SK-MEL-5 (cell line): ENCODE data around the gene DUSP15.

RAMPAGE:
- cytosol, long total RNA, result no peak
- long total RNA, result no peak
- nucleus, long total RNA, result no peak
These were observed 22.1 kb downstream of the MCTS2 start for GRCh38 chr20:31568917-31569988.

DNA sequence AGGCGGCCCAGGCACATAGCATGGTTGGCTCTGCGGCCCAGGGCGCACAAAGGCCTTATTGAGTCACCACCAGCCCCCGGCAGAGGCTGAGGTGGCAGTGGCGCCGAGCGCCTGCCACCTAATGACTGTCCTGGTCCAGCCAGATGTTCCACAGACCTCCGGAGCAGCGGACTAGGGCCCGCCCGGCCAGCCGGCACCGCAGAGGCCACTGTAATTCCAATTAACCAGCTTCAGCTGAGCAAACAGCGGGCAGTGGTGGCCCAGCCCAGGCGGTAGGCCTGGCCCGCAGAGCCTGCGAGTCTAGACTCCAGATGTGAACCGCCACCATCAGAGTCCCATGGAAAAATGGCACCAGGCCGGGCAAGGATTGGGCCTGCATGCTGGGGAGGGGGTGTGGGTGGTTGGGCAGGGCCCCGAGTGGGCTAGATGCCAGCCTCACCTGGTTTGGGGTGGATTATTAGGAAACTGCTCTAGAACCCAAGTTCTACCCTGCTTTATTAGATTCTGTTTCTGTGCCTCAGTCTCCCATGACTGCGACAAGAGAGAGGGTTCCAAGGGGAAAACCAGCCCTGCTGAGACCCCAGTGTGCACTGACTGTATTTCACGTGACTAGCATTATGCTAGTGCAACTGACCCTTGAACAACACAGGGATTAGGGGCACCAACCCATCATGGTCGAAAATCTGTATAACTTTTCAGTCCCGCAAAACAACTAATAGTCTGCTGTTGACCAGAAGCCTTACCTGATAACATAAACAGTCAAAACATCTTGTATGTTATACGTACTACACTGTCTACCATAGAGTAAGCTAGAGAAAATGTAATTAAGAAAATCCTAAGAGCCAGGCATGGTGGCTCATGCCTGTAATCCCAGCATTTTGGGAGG lies 23.9 kb downstream of the MCTS2 start:
RAMPAGE:
- cytosol, long total RNA, result no peak
- long total RNA, result no peak
- nucleus, long total RNA, result no peak

DNA sequence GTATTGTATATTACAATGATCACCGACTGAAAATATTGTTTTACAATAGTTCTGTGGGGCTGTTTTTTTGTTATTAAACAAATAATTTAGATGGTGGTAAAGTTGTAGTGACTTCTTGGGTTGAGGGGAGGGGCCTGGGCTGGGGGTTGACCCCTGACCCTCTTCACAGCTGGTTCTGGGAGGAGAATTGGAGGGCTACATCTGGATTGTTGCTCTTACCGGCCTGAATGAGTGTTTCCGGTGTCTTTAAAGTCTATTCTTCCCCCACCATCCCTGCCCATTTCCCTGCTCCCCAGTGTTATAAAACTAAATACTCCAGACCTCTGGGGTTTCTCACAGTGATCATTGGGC lies 1.3 kb downstream of the ID1 start:
RAMPAGE:
- cytosol, long total RNA, result no peak
- long total RNA, result no peak
- nucleus, long total RNA, result no peak

DNA sequence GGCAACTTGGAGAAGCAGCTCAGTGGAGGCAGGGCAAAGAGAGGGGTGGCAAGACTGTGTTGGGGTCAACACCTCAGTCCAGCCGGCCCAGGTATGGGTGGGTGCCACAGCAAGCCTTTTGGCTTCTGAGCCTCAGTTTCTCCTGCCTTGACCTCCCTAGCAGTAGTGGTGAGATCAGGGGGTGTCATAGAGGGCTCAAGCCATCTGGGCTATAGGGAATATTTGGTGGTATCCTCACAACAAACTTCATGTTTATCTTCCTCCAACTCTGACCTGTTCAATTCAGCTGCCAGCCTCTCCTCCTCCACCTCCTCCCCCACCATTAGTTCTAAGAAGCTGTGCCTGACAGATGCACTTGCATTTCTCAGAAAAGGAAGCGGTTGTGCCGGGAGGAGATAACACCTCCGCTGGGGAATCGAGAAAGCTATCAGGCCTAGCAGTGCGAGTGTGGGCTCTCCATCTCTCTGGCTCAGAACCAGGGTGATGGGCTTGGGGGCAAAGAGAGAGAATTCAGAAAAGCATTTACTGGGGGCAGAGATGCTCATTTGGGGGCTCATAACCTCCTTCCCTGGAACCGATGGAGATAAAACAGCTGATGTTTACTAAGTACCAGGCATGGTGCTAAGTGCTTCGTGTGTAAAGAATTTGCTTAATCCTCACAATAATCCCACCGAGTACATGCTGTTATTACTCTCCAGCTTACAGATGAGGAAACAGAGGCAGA lies 38.1 kb downstream of the COX4I2 start:
RAMPAGE:
- cytosol, long total RNA, result no peak
- long total RNA, result no peak
- nucleus, long total RNA, result no peak

GRCh38 chr20:31686172-31686648 lies 36.5 kb downstream of the BCL2L1 start:
RAMPAGE:
- cytosol, long total RNA, result no peak
- long total RNA, result no peak
- nucleus, long total RNA, result no peak

GRCh38 chr20:31721254-31722068 lies 1.2 kb downstream of the BCL2L1 start:
RAMPAGE:
- cytosol, long total RNA, result no peak
- long total RNA, result no peak
- nucleus, long total RNA, result no peak

RAMPAGE:
- cytosol, long total RNA, result no peak
- long total RNA, result no peak
- nucleus, long total RNA, result no peak
These were observed 6.9 kb upstream of the MYLK2 start for GRCh38 chr20:31812187-31812800.

RAMPAGE:
- cytosol, long total RNA, result no peak
- long total RNA, result no peak
- nucleus, long total RNA, result no peak
These were observed 9.4 kb downstream of the FOXS1 start for GRCh38 chr20:31835924-31836510.

DNA sequence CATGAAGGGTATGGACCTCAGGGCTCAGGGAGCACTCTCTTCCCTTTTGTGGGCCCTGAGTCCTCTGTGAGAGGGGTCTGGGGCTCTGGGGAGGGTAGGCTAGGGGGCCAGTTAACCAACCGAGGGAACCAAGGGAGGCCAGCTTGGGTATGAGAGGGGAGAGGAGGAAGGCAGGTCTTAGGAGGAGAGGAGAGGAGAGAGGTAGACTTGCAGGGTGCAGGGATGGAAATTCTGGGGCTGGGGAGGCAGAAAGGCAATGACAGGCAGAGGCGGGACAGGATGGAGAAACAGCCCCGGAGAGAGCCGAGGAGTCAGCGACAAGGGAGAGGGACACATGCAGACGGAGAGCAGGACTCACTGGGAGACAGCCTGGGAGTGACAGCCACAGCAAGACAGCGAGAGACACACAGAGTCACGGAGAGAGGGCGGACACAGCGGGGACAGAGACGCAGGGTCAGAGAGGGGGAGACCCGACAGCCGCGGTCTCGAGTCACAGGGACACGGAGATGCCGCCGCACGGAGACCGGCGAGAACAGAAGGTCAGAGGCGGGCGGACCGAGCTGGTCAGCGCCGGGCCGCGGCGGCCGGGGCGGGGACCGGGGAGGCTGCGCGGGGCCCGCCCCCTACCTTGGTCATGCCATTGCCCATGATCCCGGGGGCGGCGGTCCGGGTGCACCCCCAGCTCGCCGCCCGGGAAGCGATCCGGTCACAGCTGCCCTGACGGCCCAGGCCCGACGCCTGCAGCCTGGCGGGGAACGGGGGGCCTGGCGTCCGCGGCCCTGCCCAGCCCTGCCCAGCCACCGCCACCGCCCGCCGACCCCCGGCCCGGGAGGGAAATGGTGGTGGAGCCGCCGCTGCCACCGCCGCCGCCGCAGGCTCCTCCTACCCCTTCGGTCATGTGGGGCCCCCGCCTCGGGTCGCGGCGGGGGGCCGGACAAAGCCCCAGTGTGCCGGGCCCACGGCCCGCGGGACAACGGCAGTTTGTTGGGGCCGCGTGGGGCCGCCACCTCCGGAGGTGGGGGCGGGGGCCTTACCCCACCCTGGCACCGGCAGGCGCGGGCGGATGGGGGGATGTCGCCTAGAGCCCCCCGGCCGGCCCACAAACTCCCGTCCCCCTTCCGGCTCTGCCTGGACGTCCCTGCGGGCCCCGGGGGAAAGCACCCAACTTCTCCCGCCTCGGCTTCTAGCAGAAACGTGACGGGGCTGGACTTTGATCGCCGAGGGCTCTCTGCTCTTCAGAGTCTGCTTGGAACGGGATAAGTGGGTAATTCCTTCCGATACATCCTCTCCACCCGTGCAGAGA lies at the start of gene DUSP15:
Gene DUSP15, minus strand, starts transcription at position 838 of the 1,303 bp plus-strand sequence.
RAMPAGE:
- cytosol, long total RNA, result no peak
- long total RNA, result no peak
- nucleus, long total RNA, result no peak

RAMPAGE:
- cytosol, long total RNA, result no peak
- long total RNA, result no peak
- nucleus, long total RNA, result no peak
These were observed 11.9 kb upstream of the HCK start for GRCh38 chr20:32040024-32040571.

DNA sequence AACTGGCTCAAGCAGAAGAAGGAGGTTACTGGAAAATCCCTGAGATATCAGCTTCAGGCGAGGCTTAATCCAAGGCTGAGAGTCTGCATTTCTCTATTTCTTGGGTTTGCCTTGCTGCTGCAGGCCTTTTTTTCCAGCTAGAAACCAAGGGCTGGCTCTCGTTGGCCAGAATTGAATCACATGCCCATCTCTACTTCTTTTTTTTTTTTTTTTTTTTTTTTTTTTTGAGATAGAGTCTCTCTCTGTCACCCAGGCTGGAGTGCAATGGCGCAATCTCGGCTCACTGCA lies 11.7 kb downstream of the HCK start:
RAMPAGE:
- cytosol, long total RNA, result no peak
- long total RNA, result no peak
- nucleus, long total RNA, result no peak

DNA sequence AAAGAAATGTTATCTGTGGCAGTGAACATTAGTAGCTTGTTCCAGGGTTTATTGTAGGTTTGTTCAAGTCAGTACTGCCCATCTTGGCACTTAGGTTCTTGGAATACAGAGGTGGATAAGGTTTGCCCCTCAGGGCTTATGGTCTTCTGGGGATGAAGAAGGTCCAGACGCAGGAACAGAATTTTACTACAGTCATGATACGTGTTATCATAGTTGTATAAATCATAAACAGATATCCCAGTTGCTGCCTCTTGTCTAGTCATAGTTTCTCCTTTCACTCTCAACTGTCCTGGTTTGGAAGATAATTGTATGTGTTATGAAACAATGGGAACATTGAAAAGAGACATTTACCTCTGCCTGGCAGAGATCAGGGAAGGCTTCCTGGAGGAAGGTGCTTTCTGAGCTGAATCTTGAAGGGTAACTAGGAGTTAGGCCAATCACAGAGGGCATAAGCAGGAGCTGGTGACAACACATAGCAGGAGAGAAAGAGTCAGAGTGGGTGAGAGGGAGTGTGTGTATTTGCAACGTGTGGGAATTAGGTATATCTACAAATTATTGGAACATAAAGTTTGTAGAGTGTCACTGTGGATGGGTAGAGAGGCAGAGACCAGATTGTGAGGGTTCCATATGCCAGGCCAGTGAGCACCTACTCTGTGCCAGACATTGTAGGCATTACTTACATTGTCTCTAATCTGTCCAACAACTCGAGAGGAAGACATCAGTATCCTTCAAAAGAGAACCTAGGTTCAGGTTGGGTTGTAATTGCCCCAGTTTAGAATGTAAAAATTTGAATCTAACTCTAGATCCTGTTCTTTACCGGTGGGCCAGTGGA lies 5.4 kb downstream of the ASXL1 start:
RAMPAGE:
- cytosol, long total RNA, result no peak
- long total RNA, result no peak
- nucleus, long total RNA, result no peak

DNA sequence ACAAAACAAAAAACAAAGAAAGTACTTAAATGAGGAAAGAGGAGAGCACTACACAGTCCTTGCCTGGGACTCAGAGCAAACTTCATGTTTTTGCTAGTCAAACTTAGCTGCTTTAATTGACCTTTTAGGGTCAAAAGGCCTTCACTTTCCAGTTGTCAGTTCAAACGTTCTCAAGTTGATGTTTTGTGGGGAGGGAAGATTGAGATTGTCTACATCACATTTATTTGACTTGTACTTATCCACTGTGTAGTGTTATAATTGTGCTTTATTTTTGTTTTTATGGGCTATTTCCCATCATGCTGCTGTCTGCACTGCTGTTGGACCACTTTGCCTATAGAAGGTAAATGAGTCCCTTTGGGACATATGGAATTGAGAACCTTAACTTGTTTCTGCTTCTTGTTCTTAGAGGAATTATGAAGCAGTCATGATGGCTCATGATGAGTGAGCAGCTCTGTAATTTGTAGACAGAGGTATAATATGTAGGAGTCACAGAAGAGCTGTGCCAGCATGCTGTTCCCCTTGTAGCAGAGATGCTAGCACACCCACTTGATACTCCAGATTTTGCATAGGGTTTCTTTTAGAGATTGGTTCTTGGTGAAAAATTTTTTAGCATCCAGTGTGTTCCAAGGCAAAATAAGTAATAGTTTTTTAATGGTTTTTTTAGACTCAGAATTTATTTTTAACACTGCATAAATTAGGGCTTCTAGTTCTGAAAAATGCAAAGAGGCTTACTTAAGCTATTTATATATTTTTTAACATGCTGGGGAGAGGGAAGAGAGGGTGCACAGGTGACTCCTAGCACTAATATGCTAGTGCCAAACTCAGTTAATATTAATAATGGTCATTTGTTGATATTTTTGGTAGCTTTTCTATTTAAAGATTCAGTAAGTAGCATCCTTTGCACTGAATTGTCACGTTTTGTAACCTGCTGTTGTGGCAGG lies 9.5 kb downstream of the ASXL1 start:
RAMPAGE:
- cytosol, long total RNA, result no peak
- long total RNA, result no peak
- nucleus, long total RNA, result no peak

DNA sequence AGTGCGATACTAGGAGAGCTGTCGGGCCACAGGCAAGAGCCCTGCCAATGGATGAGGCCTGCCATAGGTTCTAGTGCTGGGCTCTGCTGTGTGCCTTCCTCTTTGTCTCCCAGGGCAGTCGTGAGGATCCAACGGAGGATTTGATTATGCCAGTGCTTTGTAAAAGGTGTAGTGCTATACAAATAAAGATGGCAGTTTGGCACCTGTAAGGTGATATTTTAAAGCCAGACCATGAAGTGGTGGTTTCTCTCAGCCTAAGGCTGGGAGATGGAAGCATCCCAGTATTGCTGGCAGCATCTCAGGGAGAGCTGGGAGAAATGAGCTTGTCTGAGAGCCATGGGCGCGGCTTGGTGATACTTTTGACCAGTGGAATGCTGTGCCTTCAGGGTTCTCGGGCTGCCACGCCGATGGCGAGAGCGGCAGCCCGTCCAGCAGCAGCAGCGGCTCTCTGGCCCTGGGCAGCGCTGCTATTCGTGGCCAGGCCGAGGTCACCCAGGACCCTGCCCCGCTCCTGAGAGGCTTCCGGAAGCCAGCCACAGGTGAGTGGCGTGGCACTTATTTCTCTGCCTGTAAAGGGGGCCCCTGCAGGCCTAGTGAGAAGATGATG lies 71.5 kb downstream of the ASXL1 start:
RAMPAGE:
- cytosol, long total RNA, result no peak
- long total RNA, result no peak
- nucleus, long total RNA, result no peak

DNA sequence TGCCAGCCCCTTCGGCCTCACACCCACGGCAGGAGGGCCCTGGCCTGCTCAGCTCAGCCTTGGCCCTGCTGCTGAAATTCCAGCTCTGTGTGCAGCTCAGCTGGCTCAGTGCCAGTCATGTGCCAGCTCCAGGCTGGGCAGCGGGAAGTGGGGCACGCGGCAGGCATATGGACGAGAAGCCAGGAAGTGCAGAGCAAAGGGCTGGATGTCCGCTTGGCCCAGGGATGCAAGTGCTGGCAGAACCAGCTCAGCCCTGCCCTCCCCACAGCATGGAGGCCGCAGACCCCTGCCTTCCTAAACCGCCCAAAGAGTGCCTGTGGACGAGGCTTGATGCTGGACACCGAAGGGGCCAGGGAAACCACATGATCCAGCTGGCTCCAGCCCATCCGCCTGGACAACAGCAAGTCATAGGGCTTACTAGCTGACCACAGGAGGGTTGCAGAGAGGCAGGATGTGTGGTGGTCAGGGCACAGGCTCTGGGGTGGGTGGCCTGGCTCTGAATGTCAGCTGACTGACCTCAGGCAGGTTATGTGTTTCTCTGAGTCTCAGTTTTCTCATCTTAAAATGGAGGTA lies 60.1 kb downstream of the NOL4L start:
RAMPAGE:
- cytosol, long total RNA, result no peak
- long total RNA, result no peak
- nucleus, long total RNA, result no peak

GRCh38 chr20:32762816-32763090 lies 568 bp downstream of the DNMT3B start:
RAMPAGE:
- cytosol, long total RNA, result no peak
- long total RNA, result no peak
- nucleus, long total RNA, result no peak

GRCh38 chr20:32967840-32968072 lies 36.5 kb downstream of the SUN5 start:
RAMPAGE:
- cytosol, long total RNA, result no peak
- long total RNA, result no peak
- nucleus, long total RNA, result no peak

GRCh38 chr20:32972114-32972792 lies 32.0 kb downstream of the SUN5 start:
RAMPAGE:
- cytosol, long total RNA, result no peak
- long total RNA, result no peak
- nucleus, long total RNA, result no peak

DNA sequence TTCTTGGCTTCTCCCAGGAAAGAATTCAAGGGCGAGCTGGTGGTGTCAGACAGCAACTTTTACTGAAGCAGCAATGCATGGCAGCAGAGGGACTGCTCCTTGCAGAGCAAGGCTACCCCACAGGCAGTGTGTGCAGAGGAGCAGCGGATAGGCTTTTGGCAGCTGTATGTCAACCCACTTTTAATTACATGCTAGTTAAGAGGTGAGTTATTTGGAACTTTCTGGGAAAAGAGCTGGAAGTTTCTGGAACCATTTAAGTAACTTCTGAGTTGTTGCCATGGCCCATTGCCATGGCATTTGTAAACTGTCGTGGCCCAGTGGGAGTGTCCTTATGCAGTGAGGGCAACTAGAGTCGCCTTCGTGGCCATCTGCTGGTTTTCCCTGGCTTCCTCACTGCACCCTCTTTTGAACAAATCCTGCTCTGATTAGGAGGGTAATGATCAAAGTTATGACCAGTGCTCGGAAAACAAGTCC lies 34.0 kb downstream of the BPIFB4 start:
RAMPAGE:
- cytosol, long total RNA, result no peak
- long total RNA, result no peak
- nucleus, long total RNA, result no peak

GRCh38 chr20:33387187-33387649 lies 14.1 kb downstream of the CDK5RAP1 start:
RAMPAGE:
- cytosol, long total RNA, result no peak
- long total RNA, result no peak
- nucleus, long total RNA, result no peak